Vagina (tissue), 1 donor: Measurements from ENCODE around the gene OLAH.

GRCh38 chr10:14594535-14595446 is 179.9 kb downstream of the FAM107B start:
- PRO-cap: no peak
- RAMPAGE, long total RNA: start-site peak on the minus strand at chr10:14594658-14595048, 10 reads

DNA sequence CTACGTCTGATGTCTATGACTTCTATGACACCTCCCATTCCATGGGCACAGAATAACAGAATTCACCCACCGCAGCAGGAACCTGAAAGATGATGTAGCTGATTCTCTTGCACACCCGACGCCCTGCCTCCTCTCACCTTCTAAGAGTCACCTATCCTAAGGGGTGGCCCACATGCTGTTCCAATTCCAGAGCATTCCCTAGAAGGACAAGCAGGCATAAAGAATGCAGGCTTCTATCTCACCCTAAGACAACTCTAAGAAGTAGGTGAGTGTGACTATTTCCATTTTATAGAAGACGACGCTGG is 178.1 kb downstream of the FAM107B start:
- PRO-cap: no peak
- RAMPAGE, long total RNA: no peak

DNA sequence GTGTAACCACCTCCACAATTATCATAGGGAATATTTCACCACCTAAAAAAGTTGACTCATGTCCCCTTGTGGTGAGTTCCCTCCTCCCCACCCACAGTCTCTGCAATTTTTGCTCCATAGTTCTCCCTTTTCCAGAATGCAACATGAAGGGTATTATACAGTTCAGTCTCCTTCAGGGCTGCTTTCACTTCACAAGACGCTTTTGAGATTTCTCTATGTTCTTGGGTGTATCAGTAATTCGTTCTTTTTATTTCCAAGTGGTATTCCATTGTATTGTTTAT is 156.8 kb downstream of the FAM107B start:
- PRO-cap: no peak
- RAMPAGE, long total RNA: no peak

DNA sequence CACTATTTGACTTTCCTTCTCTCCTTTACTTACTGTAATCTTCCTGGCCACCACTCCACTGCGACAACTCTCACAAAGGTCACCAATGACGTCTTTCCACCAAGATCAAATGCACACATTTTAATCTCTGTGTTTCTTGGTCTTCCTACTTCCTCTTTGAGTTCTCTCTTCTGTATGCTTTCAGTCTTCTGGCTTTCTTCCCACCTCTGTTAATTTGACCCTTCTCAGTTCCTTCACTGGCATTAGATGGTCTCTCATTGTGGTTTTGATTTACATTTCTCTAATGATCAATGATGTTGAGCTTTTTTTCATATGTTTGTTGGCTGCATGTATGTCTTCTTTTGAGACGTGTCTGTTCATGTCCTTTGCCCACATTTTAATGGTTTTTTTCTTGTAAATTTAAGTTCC is 31.9 kb downstream of the FAM107B start:
- PRO-cap: no peak
- RAMPAGE, long total RNA: no peak

DNA sequence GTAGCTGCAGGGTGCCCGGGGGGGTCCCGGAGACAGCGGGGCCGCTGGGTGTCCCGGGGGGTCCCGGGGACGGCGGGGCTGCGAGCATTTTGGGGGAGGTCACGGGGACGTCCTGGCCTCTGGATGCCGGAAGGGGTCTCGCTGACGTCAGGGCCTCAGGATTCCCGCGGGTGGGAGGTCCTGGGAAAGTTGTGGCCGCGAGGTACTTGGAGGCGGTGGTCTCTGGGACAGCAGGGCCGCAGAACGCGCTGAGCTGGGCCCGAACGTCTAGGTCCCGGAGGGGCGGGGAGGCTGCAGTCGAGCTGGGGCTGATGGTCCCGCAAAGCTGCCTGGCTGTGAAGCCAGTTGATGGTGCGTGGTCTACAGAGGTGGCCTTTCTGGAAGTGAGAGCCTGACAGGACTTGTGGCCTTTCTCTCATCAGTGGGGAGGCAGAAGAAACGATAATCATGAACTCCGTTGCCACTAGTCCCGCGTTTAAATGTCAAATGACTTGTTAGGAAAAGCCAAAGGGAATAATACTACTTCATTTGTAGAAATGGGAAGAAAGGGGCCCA is 714 bp downstream of the HSPA14 start:
- PRO-cap: no peak
- RAMPAGE, long total RNA: no peak

DNA sequence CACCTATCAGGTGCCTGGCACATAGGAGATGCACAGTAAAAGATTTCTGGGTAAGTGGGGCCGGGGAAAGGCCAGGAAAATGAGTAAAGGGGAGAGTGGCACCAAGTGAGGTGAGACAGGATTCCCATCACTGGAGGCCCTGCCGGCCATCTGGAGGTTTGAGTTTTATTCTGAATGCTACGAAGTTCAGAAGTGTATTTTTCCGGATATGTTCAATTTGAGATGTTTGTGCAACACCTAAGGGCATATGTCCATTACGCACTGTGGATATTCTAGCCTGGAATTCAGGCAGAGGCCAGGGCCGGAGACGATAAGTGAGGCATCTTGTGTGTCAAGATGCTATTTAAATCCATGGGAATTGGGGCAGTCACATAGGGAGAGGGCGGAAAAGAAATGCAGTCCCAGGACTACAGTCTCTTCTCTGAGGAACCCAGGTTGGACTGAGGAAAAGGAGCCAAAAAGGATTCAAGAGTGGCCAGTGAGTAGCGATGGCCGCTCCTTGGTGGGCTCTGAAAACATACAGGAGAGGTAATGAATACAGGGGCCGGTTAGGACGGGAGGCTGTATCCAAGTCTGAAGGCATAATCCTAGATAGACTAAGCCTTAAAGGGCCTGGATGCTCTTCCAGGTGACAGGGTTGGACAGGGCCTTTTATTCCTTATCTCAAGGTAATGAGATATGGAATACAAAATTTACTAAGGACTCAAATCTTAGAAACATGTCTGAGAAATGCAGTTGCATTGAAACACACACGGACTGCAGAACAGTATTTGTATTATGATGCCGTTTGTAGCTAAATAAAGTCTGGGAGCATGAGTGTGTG is 1.8 kb upstream of the SUV39H2 start:
- PRO-cap: no peak
- RAMPAGE, long total RNA: no peak

DNA sequence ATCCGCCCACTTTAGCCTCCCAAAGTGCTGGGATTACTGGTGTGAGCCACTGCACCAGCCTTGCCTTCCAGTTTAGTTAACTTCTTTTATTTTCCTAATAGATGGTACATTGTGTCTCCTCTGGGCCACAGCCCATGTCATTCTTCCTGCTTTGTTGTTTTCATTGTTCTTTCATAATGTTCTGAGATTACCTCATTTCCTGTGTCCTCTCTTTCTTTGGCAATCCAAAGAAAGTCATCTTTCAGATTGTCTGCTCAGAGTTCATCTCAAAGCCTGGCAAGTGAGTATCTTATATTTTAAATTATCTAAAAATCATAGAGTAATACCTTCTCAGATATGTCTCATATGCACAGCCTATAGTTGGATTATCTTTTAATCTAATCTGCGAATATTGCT is at the start of gene OLAH:
Gene OLAH (plus strand): TSS at position 237 of the 396 bp plus-strand sequence.
- PRO-cap: no peak
- RAMPAGE, long total RNA: start-site peak on the plus strand centred at position 225 of the sequence, 57 bp wide, 18 reads

GRCh38 chr10:15083843-15084466 is 4.6 kb downstream of the ACBD7 start:
- PRO-cap: no peak
- RAMPAGE, long total RNA: no peak

GRCh38 chr10:15084467-15085225 is 3.9 kb downstream of the ACBD7 start:
- PRO-cap: bidirectional peak, plus-strand start at chr10:15084865, minus-strand start at chr10:15084580
- RAMPAGE, long total RNA: no peak

GRCh38 chr10:15259036-15259882 is 90.8 kb upstream of the NMT2 start:
- PRO-cap: no peak
- RAMPAGE, long total RNA: no peak

GRCh38 chr10:15349131-15349509 is 22.0 kb downstream of the FAM171A1 start:
- PRO-cap: no peak
- RAMPAGE, long total RNA: no peak

- PRO-cap: no peak
- RAMPAGE, long total RNA: no peak
These were observed 97.7 kb upstream of the FAM171A1 start for GRCh38 chr10:15468829-15469132.

- PRO-cap: no peak
- RAMPAGE, long total RNA: no peak
These were observed 189.0 kb upstream of the PTER start for GRCh38 chr10:16247874-16248123.

GRCh38 chr10:16436284-16436876 is 430 bp upstream of the PTER start:
- PRO-cap: no peak
- RAMPAGE, long total RNA: no peak

- PRO-cap: no peak
- RAMPAGE, long total RNA: start-site peak on the minus strand at chr10:16635399-16635790, 17 reads
These were observed 113.6 kb upstream of the C1QL3 start for GRCh38 chr10:16635274-16635777.

DNA sequence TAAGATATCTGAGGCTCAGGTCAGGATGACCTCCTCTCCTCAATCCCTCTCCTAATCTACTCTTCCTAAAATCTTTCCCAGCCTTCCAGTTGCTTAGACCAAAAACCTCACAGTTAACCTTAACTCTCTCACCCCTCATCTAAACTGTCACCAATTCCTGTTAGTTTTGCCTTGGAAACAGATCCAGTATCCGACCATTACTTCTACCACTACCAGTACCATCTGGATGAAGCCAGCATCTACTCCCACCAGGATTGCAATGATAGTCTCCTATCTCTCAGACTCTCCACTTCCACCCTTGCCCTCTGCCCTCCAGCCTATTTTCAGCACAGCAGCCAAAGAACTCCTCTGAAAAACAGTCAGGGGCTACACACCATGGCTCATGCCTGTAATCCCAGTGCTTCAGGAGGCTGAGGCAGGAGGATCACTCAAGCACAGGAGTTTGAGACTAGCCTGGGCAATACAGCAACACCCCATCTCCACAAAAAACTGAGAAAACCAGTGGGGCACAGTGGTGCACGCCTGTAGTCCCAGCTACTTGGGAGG is 69.8 kb downstream of the RSU1 start:
- PRO-cap: no peak
- RAMPAGE, long total RNA: no peak

DNA sequence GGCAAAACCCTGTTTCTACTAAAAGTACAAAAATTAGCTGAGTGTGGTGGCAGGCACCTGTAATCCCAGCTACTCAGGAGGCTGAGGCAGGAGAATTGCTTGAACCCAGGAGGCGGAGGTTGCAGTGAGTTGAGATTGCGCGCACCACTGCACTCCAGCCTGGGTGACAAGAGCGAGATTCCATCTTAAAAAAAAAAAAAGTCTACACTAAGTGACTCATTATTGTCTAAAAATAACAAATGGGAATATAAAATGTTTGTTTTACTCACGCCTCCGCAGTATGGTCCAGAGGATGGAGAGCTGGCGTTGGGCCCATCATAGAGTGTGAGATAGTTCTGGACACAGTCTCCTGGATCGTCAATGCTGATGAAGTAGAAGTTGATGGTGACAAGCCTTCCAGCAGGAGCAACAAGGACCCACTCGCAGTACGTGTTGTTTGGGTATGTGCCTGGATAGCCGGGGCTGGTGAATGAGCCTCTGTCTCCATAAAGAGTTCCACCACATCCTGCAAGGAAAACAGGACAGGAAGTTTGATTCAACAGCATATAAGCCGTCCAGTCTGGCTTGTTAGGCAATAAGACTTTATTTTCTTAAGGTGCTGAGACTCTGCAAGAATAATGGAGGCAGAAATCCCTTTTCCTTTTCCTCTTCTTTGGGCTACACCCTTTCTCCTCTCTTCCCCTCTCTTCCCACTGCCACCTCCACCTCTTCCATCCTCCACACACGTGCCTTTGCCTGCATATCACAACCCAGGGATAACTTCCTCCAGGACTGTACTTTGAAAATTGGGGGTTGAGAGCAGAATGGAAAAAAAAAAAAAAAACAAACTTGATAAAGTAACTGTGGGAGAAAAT is 11.5 kb upstream of the RSU1 start:
- PRO-cap: no peak
- RAMPAGE, long total RNA: no peak

DNA sequence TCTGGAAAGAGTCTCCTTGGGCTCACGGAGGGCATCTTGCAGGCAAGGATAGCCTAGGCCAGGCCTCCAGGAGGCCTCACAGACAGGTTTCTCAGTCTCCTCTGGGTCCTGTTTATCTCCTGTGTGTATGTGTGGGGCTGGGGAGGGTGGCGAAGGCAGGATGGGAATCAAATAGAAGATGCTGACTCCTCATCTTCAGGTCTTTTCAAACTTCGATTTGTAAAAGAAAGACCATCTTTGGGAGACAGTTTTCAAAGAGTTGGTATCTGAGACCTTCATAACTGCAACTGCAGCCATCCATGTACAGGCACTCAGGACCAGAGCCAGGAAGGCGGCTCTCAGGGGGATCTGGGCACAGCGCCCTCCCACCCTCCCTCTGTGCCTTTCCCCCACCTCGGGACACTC is 143.7 kb downstream of the CUBN start:
- PRO-cap: no peak
- RAMPAGE, long total RNA: no peak

DNA sequence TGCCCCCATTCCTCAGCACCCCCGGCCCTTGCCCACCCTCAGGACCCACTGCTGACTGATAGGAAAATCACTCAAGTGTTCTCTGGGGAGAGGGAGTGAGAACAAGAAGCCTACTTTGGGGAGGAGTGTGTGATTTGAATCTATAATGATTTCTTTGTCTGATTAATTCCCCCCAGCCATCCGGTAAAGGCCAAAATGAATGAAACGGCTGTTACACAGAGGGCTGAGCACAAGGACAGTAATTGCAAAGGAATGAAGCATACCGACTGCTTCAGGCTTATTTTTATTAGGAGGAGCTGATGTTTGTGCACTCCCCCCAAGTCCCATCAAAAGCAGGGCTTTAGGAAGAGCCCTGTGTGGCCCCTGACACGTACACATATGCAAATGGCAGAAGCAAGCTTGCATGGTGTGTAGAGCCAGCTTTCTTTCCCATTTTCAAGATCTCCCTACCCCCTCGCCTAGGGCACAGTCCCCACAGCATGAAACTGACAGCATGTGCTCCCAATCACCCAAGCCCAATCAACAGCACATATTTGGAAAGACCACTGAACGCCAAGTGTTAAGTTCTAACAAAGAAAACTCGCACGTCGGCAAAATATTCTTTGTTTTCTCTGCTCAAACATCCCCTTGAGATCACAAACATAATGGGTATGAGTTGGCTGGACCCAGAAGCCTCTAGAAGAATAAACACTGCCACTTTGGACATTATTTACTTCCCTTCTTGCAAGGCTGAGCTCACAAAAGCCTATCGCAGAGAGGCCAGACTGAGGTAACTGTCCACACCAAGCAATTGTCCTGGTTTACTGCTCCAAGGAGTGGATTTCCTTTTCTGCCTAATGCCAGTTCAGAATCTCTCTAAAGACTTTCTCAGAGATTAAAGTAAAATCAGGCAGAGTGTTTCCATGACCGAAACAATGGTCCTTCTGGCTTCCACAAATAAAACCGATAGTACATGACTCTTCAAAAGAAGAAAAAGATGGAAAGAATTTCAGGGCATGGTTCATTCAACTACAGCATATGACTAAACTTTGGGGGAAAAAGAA is 143.0 kb downstream of the CUBN start:
- PRO-cap: no peak
- RAMPAGE, long total RNA: no peak

DNA sequence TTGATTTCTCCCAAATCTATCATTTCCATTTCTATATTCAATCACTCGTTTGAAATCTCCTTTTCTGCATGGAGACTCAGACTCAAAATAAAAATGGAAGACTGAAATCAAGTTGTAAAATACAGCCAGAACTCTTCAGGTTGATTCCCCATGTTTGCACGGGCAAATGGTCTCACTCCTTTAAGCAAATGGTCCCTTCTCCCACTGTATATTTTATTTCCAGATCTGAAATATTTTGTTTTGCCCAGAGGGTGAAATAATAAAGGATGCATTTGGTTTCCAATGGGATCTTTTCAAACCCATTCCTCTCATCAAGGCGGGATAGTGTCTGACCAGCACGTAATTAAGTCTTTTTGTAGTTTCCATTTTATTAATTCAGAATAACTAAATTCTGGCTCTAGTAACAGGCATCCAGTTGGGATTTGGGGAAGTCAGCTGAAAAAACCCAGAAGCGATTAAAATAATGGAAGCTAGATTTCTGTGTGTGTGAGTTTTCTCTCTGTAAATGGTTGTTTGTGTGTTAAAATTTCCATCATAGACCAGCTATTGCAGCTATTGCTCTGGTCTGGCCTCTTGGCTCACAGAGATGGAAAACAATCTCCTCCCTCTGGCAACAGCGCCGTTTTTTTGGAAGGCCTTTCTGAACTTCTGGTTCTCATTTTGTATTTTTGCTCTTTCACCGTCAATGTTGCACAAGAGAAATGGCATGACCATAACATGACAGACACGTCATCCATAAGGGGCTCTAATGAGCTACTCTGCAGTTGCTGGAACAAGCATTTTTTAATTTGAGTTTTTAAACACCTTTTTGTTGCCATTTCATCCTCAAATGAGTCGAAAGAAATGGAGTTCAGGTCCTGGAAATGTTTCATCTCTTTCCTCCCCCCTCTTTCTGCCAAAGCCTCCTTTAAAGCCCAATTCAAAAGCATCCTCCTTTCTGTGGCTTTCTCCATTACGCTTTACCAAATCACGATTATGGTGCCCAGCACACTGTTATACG is 91.1 kb downstream of the CUBN start:
- PRO-cap: no peak
- RAMPAGE, long total RNA: no peak